Cardiac fibroblast (primary cell): ENCODE measurements around the genes TTPAL, PABPC1L and MATN4.

GRCh38 chr20:44432056-44432600 lies 43.5 kb upstream of the TTPAL start:
- RRBS: no CpG with 5 or more reads among the region's 7 CpGs

- RRBS: no CpG with 5 or more reads among the region's 6 CpGs
Observed at GRCh38 chr20:44470195-44470804, 5.4 kb upstream of the TTPAL start.

DNA sequence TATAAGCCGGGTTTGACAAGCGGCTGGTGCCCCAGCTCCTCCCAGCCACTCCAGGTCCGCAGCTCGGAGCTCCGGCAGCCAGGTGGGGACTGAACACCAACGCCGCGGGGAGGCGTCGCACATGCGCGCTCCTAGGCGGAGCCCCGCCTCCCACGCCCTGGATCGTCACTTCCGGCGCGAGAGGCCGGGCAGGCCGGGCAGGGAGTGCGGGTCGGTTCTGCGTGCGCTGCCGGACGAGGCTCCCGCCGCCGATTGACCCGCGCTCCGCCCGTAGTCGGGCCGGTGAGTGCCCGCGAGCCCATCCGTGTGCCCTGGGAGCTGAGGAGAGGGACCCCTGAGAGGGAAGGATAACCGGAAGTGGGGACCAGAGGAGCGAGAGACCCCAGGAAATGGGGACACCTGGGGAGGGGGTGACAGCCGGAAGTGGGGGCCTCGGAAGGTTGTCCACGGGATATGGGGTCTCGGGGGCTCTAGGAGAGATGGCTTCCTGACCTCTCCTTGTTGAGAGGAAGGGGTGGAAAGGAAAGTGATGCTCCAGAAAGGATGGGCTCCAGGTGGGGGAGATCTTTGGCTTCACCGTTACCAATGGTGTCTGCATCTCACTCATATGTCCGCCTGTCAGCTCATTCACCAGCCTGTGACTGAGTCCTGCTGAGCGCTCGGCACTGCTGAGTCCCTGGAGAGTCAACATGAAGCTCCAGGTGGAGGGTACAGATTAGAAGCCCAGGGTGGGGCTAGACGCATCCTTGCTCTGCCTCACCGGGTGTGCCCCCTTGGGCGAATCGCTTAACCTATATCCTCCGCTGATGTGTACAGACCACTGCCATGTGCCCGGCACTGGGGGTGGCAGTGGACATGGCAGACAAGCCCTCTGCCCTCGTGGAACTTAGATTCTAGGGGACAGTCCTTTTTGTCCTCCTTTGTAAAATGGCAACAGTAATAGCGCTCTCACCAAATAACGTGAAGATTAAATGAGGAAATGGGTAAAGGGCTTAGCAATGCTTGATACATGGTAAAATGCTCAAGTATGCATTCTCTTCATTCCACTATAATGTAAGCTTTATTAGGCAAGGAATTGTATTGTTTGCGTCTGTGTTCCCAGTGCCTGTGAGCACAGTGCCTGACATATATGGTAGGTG lies at the start of gene TTPAL:
Gene TTPAL, plus strand, starts transcription at position 165 of the 1,139 bp plus-strand sequence.
- RRBS: 4% methylated on average over 31 of the region's 59 CpGs

- RRBS: no CpG with 5 or more reads among the region's 5 CpGs
Observed at GRCh38 chr20:44552837-44553431, 29.4 kb upstream of the PKIG start.

- RRBS: no CpG with 5 or more reads among the region's 5 CpGs
Observed at GRCh38 chr20:44895702-44896726, 10.5 kb downstream of the YWHAB start.

DNA sequence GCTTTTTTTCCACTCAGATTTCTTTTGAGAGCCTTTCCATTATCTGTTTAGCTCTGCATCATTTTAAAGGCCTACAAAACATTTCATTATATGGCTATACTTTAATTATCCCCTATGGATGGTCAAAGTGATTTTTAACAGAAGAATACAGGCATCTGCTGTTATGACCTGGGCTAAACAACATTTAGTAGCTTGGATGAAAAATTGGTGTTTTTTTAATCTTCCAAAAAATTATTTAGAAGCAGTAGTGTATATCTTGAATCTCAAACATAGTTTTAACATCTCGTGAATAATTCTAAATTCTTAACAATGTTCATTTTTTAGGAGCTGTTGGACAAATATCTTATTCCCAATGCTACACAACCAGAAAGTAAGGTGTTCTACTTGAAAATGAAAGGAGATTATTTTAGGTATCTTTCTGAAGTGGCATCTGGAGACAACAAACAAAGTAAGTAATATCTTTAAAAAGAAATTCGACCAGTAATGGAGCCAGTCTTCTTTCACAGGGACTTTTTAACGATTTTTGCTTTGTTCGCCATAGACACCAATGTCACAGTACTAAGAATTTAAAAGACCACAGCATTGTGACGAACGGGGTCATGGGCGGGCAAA lies 6.1 kb upstream of the PABPC1L start:
- RRBS: no CpG with 5 or more reads among the region's 7 CpGs

DNA sequence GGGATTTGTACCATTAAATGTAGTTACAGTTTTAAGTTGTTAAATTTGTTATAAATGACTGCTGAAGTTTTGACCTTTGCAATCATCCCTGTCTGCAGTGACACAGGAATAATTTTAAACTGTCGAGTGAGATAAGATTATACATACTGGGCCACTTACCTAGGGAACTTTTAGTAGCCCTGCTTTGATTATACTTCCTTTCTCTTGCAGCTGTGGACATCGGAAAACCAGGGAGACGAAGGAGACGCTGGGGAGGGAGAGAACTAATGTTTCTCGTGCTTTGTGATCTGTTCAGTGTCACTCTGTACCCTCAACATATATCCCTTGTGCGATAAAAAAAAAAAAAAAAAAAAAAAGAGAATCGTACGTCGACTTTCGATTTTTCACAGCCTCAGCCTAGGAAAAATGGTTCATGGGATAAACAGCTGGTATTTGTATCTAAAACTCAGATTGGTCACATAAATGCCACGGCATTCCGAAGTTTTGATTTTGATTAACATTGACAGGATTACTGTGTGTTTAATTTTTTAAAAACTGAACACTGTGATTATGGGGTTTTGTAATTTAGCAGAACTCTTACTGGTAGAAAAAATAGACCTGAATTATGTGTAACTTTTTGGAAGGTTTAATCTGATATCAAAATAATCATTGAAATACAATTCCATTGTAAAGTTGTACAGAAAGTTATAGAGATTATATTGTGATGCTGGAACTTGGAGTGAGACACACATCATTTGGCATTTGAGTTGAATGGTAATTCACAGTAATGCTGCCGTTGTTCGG lies 3.5 kb upstream of the PABPC1L start:
- RRBS: no CpG with 5 or more reads among the region's 14 CpGs

- RRBS: no CpG with 5 or more reads among the region's 7 CpGs
Observed at GRCh38 chr20:44906960-44907611, 2.8 kb upstream of the PABPC1L start.

- RRBS: 2% methylated on average over 25 of the region's 63 CpGs
Observed at GRCh38 chr20:44909662-44910536, at the start of gene PABPC1L. Gene PABPC1L (plus strand): TSS chr20:44910060.

DNA sequence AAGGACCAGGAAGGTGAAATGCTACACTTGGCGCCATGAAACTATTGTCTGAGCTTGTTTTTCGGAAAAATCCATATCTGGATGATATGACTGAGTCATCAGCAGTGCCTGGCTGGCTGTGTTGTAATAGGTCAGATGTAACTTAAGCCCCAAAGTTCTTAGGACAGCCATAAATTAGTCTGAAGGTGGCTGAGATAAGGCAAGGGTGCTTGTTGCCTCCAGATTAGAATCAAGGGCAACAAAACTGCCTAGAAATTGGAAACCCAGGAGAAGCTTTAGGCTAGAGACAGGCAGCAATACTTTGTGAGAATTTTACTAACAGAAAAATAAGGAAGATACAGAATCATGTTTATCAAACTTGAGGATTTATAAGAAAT lies 29.6 kb downstream of the KCNS1 start:
- RRBS: no CpG with 5 or more reads among the region's 2 CpGs

GRCh38 chr20:45081143-45081921 lies 19.6 kb downstream of the KCNS1 start:
- RRBS: no CpG with 5 or more reads among the region's 7 CpGs

DNA sequence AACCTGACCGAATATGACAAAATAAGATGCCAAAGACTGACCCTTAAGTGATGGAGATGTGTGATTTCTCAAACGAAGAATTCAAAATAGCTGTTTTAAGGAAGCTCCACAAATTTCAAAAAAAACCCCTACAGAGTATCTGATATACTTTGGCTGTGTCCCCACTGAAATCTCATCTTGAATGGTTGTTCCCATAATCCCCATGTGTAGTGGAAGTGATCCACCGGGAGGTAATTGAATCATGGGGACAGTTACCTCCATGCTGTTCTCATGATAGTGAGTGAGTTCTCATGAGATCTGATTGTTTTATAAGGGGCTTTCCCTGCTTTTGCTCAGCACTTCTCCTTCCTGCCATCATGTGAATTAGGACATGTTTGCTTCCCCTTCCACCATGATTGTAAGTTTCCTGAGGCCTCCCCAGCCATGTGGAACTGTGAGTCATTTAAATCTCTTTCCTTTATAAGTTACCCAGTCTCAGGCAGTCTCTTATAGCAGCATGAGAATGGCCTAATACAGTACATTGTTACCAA lies 20.1 kb upstream of the PI3 start:
- RRBS: no CpG with 5 or more reads among the region's 3 CpGs

- RRBS: no CpG with 5 or more reads among the region's 20 CpGs
Observed at GRCh38 chr20:45308120-45308783, at the start of gene MATN4. Gene MATN4 (minus strand): TSS chr20:45308299.

GRCh38 chr20:45326783-45327685 lies 18.9 kb upstream of the MATN4 start:
- RRBS: no CpG with 5 or more reads among the region's 12 CpGs

GRCh38 chr20:45336238-45337288 lies 11.7 kb downstream of the SDC4 start:
- RRBS: no CpG with 5 or more reads among the region's 20 CpGs

DNA sequence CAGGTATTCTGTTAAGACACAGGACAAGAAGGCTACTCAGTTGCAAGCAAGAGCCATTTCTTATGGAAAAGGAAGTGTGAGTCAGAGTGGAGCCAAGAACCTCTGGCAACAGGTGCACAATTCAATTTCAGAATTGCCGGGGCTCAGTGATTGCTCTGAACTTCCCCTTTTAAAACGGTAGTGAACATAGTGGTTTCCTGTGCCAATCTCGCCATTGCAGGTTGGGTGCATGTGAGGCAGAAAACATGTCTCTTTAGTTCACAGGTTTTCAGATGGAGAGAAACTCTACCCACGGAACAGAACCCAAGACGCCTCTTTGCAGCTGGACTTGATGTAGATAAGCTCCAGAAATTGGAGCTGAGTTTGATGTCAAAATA lies 16.4 kb downstream of the PIGT start:
- RRBS: no CpG with 5 or more reads among the region's 5 CpGs

DNA sequence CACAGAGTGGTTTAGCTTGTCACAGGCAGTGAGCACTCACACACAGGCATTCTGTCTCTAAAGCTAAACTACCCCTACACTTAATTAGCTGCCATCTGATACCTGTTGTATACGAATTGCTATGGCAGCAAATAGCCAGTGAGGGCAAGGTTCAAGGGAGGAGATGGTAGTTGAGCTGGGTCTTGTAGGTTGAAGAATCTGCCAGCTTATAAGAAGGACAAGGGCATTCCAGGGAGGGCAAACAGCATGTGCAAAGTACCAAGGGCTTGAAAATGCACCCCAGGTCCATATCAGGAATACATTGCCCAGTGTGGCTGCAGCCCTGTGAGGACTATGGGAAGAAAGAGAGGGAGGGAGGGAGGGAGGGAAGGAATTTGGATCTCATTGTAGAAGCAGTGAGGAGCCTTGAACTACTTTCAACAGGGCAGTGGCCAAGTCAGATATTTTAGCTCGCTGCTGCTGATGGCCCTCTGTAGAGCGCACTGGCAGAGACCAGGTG lies 5.0 kb downstream of the TNNC2 start:
- RRBS: no CpG with 5 or more reads among the region's 3 CpGs

DNA sequence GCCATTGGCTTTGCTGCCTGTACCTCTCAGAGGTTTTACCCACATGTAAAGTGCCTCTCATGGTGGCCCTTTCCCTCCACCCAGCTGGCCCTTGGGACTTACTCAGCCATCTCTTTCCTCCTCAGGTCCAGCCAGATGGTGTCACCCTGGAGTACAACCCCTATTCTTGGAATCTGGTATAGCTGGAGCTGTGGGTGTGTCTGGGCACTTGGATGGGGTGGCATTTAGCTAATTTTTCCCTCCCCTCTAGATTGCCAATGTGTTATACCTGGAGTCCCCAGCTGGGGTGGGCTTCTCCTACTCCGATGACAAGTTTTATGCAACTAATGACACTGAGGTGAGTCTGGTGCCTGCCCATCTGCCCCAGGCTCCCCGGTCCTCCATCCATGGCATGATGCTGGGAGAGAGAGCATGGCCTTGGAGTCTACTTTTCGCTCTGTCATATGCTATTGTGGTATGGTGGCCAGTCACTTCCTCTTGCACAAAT lies 1.1 kb downstream of the CTSA start:
- RRBS: no CpG with 5 or more reads among the region's 3 CpGs

DNA sequence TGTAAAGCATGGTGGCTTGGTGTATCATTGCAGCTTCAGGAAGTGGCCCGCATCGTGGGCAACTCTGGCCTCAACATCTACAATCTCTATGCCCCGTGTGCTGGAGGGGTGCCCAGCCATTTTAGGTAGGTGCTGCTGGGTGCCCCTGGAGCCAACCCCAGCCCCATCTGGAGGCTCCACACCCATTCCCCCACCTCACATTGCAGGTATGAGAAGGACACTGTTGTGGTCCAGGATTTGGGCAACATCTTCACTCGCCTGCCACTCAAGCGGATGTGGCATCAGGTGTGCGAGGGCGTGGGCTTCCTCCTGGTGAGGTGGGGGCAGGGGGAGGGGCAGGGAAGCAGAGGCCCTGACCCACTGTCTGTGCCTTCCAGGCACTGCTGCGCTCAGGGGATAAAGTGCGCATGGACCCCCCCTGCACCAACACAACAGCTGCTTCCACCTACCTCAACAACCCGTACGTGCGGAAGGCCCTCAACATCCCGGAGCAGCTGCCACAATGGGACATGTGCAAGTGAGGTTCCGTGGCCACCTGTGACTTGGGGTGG lies 3.6 kb downstream of the CTSA start:
- RRBS: no CpG with 5 or more reads among the region's 14 CpGs

DNA sequence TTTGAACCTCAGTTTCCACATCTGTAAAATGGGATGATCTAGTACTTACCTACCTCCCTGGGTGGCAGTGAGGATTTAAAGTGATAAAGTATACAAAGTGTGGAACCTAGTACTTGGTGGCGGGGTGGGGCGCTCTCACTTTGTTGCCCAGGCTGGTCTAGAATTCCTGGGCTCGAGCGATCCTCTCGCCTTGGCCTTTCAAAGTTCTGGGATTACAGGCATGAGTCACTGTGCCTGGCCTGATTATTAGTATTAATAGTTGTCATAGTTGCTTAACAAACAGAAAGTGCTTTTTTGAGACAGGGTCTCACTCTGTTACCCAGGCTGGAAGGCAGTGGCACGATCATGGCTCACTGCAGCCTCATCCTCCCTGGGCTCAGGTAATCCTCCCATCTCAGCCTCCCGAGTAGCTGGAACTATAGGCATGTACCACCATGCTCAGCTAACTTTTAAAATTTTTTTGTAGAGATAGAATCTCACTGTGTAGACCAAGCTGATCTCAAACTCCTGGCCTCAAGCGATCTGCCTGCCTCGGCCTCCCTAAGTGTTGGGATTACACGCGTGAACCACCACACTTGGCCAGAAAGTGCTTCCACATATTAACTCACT lies 7.1 kb upstream of the PLTP start:
- RRBS: no CpG with 5 or more reads among the region's 11 CpGs